Peritoneum (tissue), 1 donor: ENCODE measurements around a stretch of chr2.

DNA sequence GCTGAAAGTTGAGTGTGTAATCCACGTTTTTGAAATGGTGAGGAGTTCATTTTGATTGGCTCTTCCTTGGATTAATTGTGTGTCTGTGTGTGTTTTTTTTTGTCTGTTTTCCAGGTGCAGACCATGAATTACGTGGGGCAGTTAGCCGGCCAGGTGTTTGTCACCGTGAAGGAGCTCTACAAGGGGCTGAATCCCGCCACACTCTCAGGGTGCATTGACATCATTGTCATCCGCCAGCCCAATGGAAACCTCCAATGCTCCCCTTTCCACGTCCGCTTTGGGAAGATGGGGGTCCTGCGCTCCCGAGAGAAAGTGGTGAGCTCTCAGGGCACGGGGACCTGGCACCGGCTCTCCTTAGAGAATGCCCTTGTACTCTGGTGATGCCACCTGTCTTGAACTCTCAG lies 19.0 kb downstream of the LPIN1 start:
- PRO-cap, result no peak

DNA sequence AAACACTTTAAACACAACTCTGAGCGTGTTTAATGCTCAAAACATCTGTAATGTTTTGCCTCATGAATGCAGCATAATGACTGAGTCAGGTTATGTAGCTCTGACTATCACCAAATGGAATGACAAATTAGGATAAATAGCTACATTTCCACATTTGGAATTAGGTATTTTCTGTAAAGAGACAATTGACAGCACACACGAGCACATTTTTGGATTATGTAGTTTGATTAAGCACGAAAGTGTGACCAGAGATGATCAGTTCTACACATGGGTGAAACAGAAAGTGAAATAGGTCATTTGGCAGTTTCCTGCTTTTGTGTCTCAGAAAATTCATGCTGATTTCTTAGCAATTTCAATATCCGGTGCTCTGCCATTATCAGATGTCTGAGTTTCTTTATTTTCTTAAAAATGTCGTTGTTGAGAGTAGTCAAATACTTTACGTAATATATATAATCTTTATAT lies 29.0 kb downstream of the LPIN1 start:
- PRO-cap, result no peak

- PRO-cap, result no peak
Measured at GRCh38 chr2:12313593-12314194, 403.0 kb upstream of the TRIB2 start.

DNA sequence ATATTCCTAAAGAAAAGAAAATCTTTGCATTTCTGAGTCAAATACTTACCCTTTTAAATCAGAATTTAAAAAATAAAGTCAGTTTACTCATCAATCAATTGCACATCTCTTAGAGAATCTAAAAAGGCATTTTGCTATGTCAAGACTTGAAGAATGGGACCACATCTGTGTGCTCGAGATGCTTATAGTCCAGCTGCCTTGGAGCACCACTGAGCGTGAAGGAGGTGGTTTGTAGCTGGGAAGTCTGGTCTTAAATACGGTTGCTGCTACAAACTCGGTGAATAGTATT lies 289.6 kb downstream of the TRIB2 start:
- PRO-cap, result no peak

DNA sequence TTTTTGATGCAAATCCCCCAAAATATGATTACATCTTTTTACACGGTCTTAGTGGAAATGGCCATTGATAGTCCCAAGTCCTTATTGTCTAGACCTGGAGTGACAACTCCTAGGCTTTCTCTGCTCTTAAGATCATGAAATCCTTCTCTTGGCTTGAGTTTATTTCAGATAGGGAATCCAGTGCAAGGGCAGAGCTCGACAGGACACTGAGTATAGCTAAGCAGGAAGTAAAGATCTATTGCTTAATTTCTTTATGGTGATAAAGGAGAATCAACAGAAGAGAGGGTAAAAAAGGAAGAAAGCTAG lies 74.2 kb upstream of the LRATD1 start:
- PRO-cap, result no peak

DNA sequence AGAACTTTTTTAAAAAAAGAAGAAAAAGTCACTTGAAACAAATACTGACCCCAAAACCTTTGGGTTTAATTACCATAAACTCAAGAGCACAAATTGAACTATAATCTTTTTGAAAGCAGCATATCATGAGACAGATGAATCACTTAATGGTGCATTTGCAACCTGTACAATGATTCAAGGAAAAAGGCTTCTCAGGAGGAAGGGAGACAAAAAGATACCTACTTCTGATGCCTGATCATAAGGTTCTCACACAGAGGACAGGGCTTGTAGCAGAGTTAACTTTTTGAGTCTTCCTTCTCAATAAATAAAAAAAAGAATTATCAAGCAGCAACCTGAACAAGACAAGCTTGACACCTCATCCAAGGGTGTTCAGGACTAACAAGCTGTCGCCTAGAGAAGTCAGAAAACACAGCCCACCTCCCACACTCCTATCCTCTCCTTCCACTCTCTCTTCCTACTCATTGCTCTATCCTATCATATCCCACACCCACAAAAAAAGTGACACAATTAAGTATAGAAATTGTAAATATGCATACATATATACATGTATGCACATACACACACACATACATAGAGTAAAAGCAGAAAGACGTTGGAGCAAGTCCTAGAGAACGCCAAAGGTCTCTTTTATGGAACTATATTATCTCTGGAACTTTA lies 5.5 kb downstream of the NBAS start:
- PRO-cap, result no peak

GRCh38 chr2:16006203-16006954 lies 66.0 kb downstream of the MYCN start:
- PRO-cap, result no peak

- PRO-cap, result no peak
Measured at GRCh38 chr2:16013014-16013619, 72.8 kb downstream of the MYCN start.

DNA sequence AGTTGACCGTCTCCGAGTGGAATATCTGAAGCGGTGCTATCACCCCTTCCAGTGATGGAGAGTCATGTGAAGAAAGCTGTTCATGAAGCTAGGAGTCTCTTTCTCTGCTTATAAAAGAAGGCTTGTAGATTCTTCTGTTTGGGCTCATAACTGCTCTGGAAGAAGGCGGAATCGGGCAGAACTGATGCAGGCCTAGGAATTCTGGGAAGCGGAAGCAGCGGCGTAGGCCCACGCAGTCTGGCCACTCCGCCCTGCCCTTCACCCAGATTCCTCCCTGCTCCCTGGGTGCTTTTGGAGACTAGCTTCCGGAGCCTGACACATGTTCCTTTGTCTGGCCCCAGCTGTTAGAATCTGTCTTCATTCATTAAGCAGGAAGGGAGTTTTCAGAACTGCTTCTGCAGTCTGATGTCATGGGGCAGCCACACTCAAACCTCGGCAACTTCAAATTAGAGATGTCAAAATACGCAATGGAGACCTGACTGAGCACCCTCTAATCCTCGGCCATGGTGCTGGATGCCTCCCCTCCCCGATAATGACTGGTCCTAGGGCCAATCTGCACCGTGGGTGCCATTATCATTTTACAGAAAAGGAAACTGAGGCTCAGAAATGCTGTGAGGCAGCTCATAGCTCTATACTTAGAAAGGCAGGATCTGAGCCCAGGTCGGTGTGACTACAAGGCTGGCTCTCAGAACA lies 275.6 kb downstream of the MYCN start:
- PRO-cap, result no peak

DNA sequence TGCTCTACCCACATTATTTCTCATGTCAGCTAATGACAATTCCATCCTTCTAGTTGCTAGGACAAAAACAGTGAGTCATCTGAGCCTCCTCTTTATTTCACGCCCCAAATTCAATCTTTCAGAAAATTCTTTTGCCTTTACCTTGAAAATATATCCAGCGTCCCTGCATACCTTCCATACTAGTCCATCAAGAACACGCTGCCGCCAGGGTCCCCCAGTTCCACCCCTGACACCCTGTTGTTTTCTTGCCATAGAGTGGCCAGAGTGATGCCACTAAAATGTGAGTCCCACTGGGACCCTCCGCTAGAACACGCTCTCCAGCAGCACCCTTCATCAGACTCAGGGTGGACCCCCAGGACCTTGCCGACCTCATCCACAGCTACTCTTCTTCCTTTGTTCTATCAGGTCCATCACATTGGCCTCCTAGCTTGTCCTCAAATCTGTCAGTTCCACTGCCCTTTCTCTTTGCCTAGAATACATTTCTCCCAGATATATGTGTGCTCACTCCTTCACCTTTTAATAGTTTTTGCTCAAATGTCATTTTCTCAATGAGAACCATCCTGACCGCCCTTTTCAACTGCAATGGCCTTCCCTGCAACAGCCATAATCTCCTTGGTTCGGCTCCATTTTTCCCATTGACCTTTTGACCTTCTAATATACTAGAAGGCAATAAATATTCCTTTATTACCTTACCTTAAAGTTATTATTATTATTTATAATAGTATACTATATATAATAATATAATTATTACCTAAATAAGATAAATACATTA lies 23.2 kb downstream of the CYRIA start:
- PRO-cap, result no peak

- PRO-cap, result no peak
Measured at GRCh38 chr2:16712904-16713440, 47.3 kb upstream of the CYRIA start.

DNA sequence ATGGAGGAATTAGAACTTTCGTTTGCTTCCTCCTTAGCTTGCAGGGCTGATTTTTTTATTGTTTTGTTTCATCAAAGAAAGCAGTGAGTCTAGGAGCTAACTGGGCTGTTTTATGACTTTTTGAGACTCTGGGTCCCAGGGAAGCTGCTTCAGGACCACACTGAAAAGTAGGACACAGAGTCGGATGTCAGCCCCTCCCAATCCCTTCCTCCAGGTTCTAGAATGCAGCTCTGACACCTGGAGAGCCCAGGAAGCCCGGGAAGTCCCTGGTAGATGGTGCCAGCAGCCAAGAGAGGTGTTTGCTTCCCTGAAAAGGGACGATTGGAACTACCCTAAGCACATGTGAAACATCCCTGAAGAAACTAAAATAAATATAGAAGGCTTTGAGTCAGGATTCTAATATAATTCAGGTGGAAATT lies 163.1 kb upstream of the CYRIA start:
- PRO-cap, result no peak

- PRO-cap, result no peak
Measured at GRCh38 chr2:17543040-17543827, 2.7 kb downstream of the VSNL1 start.

- PRO-cap, result no peak
Measured at GRCh38 chr2:17763554-17764485, 9.9 kb downstream of the GEN1 start.

- PRO-cap, result no peak
Measured at GRCh38 chr2:17799210-17800606, 16.6 kb upstream of the MSGN1 start.

- PRO-cap, result no peak
Measured at GRCh38 chr2:18454678-18455061, 105.8 kb downstream of the RDH14 start.

- PRO-cap, result no peak
Measured at GRCh38 chr2:18555008-18555787, 5.3 kb downstream of the RDH14 start.

DNA sequence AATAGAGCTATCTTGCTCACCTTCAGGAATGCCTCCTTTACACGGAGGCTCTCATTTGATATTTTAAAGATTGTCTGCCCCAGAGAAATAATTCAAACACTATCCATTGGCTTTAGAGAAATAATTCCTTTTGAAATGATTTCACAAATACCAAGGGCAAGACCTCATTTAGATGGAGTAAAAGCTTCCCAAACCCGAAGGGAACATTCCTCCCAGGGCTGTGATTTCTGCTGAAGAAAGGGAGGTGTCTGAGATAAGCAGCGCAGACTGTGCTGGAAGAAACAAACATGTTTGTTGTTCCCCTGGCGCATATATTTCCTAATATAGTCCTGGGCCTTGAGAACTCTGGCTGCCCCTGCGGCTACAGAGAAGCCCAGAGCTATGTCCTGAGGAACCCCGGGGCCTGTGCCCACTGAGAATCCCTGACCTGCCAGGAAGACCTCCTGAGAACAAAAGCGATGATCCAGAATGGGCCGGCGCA lies 372.6 kb upstream of the NT5C1B start:
- PRO-cap, result no peak

GRCh38 chr2:19046943-19047516 lies 311.4 kb downstream of the OSR1 start:
- PRO-cap, result no peak

DNA sequence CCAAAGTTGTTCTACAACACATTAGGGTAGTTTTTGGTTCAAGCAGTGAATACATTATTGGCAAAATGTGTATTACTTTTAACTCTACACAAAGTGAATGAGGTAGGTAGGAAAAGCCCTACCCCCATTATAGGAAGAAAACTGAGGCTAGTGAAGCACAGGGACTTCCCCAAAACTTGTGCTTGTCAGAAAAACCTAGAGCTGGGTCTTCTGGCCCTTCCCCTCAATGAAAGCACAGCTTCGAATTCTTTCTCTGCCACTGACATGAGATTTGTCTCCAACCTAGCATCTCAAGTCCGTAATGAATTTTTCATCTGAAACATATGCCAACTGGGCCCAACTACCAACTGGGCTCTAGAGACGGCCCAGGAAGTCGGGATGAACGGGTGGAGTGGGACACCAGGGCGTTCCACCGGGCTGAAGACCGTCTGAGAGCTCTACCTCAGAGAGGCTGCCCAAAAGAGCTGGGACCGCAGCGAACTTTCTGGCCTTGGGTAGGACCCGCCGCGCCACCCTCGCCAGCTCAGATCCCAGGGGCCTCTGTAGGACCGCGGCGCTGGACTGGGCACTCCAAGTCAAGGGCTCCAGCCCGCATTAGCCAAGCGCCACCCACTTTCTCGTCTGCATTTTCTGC lies 11.1 kb downstream of the OSR1 start:
- PRO-cap, result no peak